Breast (tissue), 4 donors: ENCODE measurements around a stretch of chr2.

DNA sequence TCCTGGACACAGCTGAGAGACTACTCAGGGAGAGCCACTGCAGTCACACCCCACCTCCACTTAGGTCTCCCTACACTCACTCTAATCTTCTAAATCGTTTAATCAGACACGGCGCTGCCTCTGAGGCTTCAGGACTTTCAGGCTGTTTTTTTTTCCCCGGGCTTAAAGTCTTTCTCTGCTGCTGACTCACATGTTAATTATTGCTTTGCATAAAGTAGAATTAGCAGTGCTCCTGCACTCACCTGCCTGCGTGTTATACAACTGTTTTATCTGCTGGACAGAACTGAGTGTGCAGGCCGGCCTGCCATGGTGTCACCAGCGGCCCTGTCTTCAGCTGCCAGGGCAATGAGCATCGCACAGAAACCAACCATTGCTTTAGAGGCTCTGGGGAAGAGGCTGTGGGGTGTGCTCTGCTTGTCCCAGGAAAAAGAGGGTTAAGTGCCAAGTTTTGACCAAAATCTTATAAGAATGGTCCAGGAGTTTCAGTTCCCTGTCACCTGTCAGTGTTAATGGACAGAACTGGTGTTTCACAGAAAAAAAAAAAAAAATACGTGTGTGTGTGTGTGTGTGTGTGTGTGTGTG lies 34.6 kb downstream of the EPAS1 start:
- PRO-cap, 3 experiments: no peak in any of the 3 experiments
- RRBS: no CpG with 5 or more reads among the region's 9 CpGs

DNA sequence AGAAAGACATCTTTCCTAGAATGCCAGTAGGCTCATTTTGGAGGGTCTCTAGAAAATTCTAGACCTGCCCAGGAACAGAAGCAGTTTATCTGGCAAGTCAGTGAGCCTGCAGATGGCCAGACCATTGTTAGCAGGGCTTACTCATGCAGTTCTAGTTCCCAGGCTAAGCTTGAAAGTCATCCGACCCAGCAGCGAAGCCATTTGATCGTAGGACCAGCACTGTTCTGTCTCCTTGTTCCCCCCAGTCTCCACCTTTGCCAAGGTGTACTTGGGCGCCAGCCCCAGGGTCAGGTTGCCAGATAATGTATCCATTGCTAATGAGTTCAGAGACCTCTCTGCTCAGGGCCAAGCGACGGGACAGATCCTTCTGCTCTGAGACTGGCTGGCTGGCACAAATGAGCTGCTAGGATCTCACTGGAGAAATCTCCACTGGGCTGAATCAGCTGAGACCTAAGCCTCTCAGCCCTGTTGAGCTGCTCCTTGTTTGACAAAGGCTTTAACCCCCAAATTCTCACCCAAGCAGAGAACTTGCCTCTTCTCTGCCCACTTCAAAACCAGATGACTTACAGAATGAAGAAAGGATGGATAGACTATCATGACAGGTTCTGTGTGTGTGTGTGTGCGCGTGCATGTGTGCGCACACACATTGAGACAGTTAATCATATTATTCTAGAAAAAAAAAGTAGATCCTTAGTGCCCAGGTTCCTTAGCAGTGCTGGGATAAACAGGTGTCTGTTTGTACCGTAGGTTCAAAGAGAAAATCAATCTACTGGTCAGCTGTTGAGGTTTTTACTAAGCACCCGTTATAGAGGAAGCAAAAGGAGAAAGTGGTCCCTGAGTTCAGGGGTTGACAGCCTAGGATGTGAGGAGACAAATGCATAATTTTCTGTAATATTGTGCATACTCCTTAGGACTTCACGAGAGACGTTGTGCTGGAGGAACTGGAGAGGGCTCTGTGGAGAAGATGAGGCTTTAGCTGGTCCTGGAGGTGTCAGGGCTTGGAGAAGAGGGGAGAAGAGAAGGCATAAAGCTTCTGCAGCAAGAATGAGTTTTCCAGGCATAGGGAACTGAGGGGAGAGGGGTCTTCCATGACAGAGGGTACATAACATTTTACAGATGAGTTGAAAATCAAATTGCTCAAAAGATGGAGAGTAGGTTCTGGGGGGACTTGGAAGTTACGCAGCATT lies 70.5 kb downstream of the EPAS1 start:
- PRO-cap, 3 experiments: no peak in any of the 3 experiments
- RRBS: no CpG with 5 or more reads among the region's 14 CpGs

GRCh38 chr2:46459842-46461088 lies 82.0 kb upstream of the RHOQ start:
- PRO-cap, 3 experiments: no peak in any of the 3 experiments
- RRBS: no CpG with 5 or more reads among the region's 24 CpGs

- PRO-cap, 3 experiments: no peak in any of the 3 experiments
- RRBS: no CpG with 5 or more reads among the region's 1 CpG
These were observed 6.9 kb upstream of the RHOQ start for GRCh38 chr2:46535235-46535924.

DNA sequence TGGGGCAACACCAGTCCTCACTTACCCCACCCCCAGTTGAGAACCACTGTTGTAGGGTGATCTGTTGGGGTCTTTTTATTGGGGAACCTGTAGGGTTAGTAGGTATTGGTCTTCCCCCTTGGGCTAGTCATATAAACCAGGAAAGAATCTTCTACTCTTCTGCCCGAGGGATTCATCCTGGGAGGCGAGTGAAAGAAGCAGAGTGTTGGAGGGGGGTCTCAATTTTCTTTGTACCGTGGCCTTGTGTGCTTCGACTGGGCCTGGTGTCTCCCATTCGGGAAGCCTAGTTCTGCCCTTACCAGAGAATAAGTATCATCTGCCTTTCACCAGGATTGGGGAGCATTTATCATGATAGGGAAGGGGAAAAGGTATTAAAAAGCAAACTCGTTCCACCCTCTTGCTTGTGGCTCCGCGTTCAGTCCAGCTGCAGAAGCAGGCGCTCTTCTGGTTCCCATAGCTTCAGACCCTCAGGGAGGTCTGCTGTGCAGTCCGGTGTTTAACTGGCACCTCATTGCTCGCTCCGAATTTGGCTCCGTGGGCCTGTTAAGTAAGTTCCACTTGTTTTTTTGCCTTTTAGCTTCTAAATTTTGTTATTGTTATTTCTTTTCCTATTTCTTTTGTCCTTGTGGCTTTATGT lies 17.4 kb upstream of the ATP6V1E2 start:
- PRO-cap, 3 experiments: no peak in any of the 3 experiments
- RRBS: no CpG with 5 or more reads among the region's 13 CpGs

GRCh38 chr2:46563063-46563788 lies 20.8 kb upstream of the ATP6V1E2 start:
- PRO-cap, 3 experiments: no peak in any of the 3 experiments
- RRBS: no CpG with 5 or more reads among the region's 7 CpGs

DNA sequence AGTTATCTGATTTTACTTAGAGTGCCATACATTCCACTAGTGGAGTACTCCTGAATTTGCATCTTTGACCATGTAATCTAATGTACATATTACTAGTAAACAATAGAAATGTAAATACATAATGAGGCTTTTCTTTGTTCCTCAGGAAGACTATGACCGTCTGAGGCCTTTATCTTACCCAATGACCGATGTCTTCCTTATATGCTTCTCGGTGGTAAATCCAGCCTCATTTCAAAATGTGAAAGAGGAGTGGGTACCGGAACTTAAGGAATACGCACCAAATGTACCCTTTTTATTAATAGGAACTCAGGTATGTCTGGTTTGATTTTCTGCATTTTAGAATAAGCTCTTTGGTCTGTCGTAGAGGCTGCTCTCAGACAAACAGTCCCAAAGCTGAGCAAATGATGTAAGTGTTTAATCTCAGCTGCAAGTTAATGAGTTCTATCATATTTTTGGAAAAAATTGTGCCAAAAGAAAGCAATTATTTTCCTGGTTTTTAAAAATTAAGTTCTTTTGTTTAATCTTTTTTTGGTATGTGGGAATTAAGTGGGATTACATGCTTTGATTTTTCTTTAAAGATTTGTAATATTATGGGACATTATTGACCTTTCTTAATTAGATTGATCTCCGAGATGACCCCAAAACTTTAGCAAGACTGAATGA lies 33.7 kb upstream of the ATP6V1E2 start:
- PRO-cap, 3 experiments: no peak in any of the 3 experiments
- RRBS: no CpG with 5 or more reads among the region's 7 CpGs

DNA sequence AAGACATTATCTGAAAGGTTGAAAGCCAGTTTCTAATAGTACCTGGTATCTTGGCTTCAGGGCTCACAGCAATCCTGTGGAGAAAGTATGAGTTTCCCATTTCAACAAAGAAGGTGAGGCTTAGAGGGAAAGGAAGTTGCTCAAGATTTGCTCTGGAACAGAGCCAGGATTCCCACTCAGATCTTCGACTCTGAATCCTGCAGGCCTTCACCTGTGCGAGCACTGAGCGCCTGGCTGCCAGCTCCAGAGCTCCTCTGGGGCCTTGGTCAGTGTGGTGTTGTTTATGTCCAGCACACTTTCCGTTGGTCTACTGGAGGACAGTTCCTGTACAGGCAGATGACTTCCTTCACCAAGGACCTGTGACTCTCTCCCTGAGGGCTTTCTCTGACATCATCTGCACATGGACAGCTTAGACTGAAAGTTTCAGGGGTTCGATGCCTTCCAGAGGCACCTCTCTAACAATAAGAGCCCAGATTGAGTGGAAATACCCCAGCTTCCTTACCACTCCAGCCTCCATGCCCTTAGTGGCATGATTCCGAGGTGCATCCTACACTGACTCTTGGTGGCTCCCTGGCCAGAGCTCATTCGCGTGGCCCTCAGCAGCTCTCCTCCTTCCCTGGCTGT lies 80.6 kb downstream of the SOCS5 start:
- PRO-cap, 3 experiments: peak in 1 of 3 experiments; most common plus-strand start position 210 of the sequence (in 1)
- RRBS: no CpG with 5 or more reads among the region's 8 CpGs

GRCh38 chr2:46812101-46813322 lies 103.1 kb downstream of the MCFD2 start:
- PRO-cap, 3 experiments: peak in 2 of 3 experiments; most common plus-strand start chr2:46812525 (in 1); most common minus-strand start chr2:46812587 (in 1)
- RRBS: 7% methylated on average over 2 of the region's 16 CpGs

DNA sequence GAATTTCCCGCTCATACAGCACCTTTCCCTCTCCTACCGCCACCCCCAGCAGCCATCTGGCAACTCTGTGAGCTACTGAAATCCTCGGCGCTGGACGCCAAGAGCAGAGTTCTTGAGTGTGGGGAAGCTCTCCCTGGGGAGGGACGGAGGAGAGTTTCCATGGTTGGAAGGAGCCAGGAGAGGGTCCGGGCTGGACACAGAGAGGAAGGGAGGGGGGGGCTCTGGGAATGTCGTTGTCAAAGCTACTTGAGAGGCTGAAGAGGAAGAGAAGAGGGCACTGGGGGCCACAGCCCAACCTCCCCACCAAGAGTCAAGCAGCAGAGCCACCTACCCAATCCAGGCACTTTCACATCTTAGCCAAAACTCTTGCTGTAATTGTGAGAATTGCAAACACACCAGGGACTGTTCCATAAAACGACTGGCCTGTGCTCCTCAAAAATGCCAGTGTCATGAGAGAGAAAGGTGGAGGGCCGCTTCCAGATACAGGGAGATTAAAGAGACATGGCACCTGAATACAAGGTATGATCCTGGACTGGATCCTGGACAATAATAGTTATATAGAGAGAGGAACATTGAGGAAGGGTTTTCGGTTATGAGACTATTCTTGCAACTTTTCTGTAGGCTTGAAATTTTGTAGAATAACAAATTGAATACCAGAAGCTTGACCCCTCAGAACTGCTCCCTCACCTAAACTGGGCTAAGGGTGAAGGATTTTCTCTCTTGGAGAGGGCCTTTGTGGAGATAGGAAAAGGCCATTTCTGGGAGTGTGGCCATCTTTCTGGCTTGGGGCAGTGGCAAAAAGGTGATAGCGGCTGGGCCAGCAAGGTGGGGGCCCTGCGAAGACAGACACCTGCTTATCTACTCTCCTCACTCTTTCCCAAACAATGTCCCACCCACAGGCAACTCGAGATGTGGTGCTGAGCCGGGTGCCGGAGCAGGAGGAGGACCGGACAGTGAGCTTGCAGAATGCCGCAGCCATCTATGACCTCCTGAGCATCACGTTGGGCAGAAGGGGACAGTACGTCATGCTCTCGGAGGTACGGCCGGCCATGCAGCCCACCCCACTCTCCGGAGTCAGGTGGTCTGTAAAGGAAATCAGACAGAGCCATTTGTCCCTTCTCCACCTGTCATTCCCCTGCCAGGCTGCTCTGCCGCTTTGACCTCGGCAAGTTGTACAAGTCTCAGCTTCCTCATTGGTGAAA lies 64.4 kb downstream of the TTC7A start:
- PRO-cap, 3 experiments: peak in 1 of 3 experiments; most common plus-strand start position 183 of the sequence (in 1)
- RRBS: no CpG with 5 or more reads among the region's 26 CpGs

- PRO-cap, 3 experiments: no peak in any of the 3 experiments
- RRBS: no CpG with 5 or more reads among the region's 15 CpGs
These were observed 73.5 kb downstream of the TTC7A start for GRCh38 chr2:47014177-47015295.

GRCh38 chr2:47041079-47041531 lies 100.1 kb downstream of the TTC7A start:
- PRO-cap, 3 experiments: no peak in any of the 3 experiments
- RRBS: no CpG with 5 or more reads among the region's 11 CpGs

DNA sequence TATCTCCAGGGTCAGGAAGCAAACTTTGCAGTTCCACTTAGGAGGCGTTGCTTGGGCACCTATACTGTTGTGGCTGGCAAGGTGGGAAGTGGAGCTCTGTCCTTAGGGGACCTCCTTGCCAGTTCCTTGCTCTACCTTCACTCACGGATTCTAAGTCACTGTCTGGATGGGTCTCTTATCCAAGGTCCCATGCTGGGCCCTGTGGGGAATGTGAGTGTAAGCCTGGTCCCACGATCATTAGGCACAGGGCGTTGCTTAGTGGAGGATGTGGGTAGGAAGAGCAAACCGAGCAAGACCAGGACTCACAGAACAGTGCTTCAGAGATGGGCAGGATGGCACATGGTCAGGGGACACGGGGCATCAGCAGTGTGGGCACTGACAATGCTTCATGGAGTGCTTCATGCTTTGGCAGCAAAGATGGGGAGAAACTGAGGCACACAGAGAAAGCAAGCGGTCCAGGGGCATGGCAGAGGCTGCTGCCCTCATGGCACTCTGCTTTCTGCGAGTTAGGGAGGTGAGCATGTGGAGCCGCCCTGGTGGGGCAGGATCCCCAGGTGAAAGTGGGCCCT lies 104.8 kb downstream of the TTC7A start:
- PRO-cap, 3 experiments: no peak in any of the 3 experiments
- RRBS: no CpG with 5 or more reads among the region's 9 CpGs

DNA sequence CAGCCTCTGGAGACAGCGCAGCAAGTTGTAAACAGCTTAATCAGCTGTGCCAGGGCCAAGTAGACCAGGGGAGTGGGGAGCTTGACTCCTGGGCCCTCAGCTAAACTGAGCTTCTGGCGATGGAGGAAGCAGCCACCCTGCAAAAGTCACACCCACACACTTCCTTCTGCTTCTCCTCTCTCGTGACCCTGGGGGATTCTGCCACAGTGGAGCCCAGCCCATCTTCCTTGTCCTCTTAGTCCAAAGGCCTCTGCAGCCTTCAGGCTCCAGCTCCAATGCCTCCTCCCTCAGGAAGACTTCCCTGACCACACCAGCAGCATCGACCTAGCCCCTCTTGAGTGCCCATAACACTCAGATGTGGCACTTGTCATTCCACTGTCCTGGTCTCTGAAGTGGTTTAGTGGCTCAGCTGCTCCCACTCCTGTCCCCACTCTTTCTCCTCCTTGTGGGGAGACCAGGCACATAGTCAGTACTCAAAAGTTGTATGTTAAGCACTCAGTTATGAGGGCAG lies 97.5 kb downstream of the STPG4 start:
- PRO-cap, 3 experiments: peak in 1 of 3 experiments; most common minus-strand start position 102 of the sequence (in 1)
- RRBS: no CpG with 5 or more reads among the region's 4 CpGs

DNA sequence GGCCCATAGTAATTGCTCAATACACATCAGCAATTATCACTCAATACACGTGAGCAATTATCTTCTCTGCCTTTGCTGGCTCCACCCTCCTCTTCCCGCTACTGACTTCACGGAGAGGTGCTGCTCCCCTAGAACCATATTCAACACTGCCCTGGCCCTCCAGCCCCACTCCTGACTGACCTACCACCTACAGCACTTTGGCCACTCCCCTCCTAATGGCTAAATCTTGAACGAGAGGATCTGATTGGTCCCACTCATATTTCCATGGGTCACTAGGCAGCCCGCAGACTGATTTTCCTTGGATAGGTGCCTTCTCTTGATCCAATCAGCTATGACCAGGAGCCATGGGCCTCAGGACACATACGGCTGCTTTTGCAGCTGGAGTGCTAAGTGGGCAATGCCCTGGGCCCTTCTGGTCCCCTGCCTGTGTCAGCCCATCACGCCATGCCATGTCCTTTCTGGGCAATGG lies 77.5 kb downstream of the STPG4 start:
- PRO-cap, 3 experiments: no peak in any of the 3 experiments
- RRBS: no CpG with 5 or more reads among the region's 7 CpGs

GRCh38 chr2:47359901-47360774 lies 9.0 kb upstream of the EPCAM start:
- PRO-cap, 3 experiments: no peak in any of the 3 experiments
- RRBS: no CpG with 5 or more reads among the region's 10 CpGs

DNA sequence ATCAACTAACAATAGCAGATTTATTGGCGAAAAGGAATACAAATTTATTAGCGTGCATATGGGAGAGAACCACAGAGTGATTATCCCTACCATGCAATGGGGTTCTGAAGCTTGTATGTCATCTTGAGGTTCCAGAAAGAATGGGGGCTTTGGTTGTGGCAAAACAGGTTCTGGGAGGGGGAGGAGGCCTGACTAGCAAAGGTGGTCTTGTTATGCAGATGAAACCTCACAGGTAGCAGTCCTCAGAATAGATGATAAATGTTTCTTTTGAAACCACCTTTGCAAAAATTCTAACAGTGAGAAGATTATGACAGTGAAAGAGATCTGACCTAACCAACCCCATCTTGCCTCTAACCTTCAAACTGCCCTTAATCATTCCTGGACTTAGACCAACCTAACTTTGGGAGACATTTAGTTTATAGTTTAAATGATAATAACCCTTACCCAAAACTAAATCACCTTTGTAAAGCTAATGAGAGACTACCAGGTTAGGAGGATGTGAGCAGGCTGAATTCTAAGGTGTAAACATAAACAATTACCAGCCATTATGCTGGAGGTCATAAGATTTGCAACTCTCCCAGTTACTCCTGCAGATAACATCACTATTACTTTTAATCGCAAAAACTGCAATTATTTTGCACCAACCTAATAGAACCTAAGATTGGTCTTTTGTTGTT lies 86.7 kb upstream of the MSH6 start:
- PRO-cap, 3 experiments: no peak in any of the 3 experiments
- RRBS: no CpG with 5 or more reads among the region's 3 CpGs

DNA sequence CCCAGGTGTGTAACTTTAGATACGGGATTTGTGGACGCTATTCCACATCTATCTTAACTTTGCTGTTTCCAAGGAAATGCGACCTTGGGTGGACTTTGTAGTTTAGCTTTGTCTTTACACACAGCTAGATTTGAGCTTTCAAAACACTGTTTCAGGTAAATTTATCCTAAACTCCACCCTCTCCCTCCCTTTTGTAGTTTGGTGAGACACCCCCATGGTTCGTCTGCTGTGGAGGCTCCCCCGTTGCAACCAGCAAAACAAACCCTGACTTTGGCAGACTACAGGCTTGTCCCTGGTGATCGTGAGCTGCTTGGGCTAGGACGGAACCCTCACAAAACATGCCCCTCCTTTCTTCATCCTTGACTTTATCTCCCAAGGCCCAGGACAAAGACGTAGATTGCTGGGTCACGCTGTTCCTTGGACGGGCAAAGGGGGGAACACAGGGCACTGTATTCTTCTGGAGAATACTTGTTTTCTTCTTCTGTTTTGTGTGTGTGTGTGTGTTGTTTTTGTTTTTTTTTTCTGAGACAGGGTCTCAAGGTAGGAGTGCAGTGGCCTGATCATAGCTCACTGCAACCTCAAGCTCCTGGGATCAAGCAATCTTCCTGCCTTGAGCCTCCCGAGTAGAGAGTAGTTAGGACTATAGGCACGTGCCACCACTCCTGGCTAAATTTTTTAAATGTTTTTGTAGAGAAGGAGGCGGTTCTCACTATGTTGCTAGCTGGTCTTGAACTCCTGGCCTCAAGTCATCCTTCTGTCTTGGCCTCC lies 5.3 kb upstream of the MSH6 start:
- PRO-cap, 3 experiments: no peak in any of the 3 experiments
- RRBS: no CpG with 5 or more reads among the region's 13 CpGs

GRCh38 chr2:47785794-47786499 lies 3.0 kb downstream of the MSH6 start:
- PRO-cap, 3 experiments: no peak in any of the 3 experiments
- RRBS: no CpG with 5 or more reads among the region's 13 CpGs

DNA sequence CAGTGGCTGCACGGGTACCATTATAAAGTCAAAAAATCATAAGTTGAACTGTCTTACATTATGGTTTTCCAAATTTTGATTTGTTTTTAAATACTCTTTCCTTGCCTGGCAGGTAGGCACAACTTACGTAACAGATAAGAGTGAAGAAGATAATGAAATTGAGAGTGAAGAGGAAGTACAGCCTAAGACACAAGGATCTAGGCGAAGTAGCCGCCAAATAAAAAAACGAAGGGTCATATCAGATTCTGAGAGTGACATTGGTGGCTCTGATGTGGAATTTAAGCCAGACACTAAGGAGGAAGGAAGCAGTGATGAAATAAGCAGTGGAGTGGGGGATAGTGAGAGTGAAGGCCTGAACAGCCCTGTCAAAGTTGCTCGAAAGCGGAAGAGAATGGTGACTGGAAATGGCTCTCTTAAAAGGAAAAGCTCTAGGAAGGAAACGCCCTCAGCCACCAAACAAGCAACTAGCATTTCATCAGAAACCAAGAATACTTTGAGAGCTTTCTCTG lies 15.6 kb downstream of the MSH6 start:
- PRO-cap, 3 experiments: no peak in any of the 3 experiments
- RRBS: no CpG with 5 or more reads among the region's 8 CpGs